SK-MEL-5 (cell line): ENCODE measurements around a stretch of chr5.

GRCh38 chr5:149298718-149299320 lies 27.2 kb downstream of the AFAP1L1 start:
RAMPAGE:
- cytosol, long total RNA, result no peak
- long total RNA, result no peak
- nucleus, long total RNA, result no peak

DNA sequence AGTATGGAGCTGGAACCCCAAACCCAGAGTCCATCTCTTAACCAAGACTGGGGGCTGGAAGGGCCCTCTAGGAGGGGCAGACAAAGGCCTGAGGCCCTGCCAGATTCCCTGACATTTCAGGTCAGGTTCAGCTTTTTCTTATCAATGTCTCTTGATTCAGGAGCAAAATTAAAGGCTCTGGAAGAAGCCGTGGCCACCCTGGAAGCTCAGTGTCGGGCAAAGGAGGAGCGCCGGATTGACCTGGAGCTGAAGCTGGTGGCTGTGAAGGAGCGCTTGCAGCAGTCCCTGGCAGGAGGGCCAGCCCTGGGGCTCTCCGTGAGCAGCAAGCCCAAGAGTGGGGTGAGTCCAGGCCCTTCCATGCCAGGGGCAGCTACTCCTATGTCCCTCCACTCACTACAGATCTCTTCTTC lies 12.8 kb upstream of the GRPEL2 start:
RAMPAGE:
- cytosol, long total RNA, result no peak
- long total RNA, result no peak
- nucleus, long total RNA, result no peak

RAMPAGE:
- cytosol, long total RNA, result no peak
- long total RNA, result no peak
- nucleus, long total RNA, result no peak
These were observed 8.1 kb upstream of the IL17B start for GRCh38 chr5:149386860-149387904.

DNA sequence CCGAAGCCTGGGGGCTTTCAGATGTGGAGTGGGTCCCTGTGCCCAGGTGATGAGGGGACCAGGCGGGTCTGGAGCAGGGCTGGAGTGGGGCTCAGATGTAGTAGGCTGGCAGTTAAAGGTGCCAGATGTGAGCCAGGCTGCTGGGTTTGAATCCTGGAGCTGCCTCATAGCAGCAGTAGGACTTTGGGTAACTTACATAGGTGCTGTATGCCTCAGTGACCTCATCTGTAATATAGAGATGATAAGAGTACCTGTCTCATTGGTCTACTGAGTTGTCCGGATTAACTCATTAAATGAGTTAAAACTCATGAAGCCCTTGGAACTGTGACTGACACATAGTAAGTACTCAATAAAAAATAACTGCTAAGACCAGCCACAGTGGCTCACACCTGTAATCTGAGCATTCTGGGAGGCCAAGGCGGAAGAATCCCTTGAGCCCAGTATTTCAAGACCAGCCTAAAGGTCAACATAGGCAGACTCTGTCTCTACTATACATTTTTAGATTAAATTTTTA lies 32.2 kb upstream of the IL17B start:
RAMPAGE:
- cytosol, long total RNA, result no peak
- long total RNA, result no peak
- nucleus, long total RNA, result no peak

DNA sequence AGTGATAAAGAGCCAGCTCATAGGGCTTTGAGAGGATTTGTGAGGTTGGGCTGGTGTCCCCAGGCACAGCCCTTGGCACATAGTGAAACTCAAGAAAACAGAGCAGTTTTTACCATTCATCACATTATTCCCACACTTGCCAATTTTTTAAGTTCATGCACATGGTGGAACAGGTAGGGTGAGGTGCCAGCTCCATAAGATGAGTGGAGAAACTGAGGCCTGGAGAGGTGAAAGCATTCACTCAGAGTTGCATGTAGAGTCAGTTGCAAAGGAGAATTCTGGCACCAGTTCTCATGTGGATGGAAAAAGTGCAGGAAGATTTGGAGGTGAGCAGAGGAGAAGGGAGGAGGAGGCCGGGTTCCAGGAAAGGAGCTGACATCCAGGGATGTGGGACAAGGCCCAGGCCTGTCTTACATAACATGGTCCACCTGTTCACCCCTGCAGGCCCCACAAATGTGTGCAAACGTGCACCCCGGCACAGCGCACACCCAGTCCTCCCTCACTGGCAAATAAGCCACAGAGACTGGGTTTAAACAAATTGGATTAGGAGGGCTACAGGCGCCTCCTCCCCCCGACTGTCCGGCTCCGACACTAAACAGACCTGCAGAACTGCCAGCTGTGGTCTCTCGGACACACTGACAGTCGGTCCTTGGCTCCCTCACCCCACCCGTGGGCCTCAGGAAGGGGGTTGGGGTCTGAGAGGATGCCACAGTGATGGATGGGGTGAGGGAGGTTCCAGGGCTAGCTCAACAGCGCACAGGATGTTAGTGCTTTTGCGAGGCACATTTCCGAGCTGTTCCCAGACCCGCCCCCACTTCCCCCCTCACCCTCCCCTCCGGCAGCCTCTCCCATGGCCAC lies 43.2 kb upstream of the IL17B start:
RAMPAGE:
- cytosol, long total RNA, result no peak
- long total RNA, result no peak
- nucleus, long total RNA, result no peak

GRCh38 chr5:149430165-149431221 lies 51.4 kb upstream of the IL17B start:
RAMPAGE:
- cytosol, long total RNA, result no peak
- long total RNA, result no peak
- nucleus, long total RNA, result no peak

DNA sequence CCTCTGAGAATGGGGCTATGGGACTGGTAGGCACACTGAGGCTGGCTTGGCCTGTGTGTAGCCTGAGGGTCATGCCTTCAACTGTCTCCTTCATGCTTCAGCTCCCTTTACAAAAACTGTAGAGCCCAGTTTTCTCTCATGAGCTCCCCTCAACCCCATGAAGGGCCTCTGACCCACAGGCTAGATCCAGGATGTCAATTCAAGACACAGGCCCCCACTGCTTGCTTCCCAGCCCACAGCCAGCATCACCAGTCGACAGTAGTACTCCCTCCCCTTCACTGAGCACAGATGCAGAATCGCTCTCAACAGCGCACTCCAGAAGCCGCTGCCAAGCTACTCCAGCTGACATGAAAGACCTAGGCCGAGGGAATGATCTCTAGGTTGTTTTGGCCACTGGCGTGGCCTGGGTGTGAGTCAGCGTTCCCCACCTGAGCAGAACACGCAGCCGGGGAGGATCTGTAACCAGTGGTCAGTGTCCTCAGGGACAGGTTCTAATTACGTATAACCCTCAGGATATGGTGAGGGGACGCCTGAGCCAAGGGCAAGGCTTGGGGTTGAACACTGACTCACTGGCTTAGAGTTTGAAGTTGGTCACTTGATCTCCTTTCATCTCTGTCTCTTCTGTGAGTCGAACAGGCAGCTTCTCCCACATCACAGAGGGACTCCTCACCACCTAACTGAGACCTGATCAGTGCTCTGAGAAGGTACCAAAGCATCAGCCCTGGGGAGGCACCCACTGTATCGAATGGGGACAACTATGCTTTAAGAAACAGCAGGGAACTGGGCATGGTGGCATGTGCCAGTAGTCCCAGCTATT lies 76.8 kb upstream of the IL17B start:
RAMPAGE:
- cytosol, long total RNA, result no peak
- long total RNA, result no peak
- nucleus, long total RNA, result no peak

DNA sequence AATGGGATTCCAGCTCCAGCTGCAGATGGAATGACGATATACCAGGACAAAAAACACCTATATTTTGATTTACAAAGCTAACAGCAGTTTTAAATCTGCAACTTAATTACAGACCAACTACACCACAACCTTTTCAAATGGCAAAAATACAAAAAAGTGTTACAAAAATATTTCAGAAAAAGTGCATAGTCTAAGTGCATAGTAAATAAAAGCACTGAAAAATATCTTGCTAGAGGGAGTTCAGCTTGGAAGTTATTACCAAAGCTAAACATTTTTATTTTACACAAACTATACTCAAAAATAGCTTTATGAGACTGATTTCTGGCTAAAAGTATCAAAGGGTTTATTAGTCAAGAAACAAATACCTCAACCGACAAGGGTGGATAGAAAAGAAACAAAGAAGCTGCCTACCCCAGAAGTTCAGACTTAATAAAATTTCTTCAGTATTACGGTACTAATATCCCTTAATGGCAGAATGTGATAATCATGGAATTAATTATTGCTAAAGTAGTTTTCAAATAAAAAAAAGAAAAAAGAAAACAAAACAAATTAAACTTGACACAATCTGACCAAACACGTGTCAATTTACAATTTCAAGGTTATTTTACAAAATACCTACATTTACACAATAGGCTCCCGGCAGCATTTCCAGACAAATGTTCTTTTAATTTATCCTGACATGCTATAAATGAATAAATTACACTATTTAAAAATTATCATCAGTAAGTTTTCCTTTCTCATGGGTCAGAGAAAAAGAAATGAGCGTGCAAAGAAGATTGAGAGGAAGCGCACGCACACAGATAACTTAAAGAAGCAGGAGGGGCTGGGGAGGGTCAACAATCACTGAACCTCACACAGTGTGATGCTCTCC lies 56.3 kb downstream of the CSNK1A1 start:
RAMPAGE:
- cytosol, long total RNA, result no peak
- long total RNA, result no peak
- nucleus, long total RNA, result no peak

DNA sequence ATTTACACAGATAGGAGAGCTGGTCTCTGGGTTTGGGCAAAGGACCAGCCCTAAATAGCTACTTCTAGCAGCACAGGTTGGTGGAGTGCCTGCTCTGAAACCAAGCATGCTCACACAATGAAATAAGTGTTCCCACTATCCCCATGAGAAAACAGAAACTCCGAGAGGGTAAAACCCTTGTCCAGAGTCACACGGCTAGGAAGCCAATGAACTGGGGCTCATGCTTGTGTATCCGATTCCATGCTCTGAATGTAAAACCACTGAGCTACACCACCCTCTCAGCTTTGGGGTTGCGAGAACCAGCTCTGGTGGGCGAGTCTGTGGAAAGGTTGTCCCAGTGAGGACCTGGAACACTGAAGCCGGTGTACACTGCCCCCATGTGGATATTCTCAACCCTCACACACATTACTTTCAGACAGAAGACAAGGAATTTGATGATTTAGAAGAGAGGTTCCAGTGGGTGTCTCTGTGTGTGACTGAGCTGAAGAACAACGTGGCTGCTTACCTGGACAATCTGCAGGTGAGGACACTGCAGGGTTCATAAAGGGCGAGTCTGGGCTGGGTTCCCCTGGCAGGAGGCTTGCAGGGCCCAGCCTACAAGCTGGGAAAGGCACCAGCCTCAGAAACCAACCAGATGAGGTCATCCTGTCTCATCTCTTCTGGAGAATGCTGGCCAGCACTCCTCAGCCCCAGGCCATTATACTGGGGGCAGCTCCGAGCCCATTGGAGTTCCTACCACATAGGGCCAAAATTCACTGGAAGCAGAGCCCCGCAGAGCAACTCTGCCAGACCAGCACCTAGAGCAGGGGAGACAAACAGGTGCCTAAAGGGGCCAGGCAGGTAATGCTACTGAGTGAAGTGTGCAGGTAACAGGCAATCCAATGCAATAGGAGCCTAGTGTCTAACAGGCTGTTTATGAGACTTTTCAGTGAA lies 37.5 kb downstream of the ARHGEF37 start:
RAMPAGE:
- cytosol, long total RNA, result no peak
- long total RNA, result no peak
- nucleus, long total RNA, result no peak

DNA sequence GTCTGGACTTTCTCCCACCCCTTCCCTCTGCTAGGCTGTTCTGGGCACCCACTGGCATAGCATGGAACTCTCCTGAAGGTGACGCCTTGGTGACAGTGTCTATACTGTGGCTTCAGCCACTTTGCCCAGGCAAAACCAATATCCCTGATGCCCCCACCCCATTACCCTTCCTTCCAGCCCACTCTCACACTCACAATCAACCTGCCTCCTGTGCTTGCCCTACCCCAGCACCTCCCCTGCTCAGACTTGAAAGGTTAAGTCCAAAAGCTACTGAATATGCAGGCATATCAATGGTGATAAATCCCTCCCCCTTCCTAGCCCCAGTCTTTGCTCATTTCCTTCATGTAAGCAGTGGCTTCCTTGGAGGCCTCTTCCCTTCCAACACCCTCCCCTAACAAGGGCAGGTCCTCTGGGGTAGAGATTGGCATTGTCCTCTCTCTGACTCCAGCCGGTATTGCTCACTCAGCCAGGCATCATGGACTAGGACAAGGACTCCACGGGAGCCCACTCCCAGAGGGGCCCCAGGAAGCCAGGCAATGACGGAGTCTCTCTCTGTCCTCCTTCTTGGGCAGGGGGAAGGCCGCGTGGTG lies 102.8 kb downstream of the PDE6A start:
RAMPAGE:
- cytosol, long total RNA, result no peak
- long total RNA, result no peak
- nucleus, long total RNA, result no peak

DNA sequence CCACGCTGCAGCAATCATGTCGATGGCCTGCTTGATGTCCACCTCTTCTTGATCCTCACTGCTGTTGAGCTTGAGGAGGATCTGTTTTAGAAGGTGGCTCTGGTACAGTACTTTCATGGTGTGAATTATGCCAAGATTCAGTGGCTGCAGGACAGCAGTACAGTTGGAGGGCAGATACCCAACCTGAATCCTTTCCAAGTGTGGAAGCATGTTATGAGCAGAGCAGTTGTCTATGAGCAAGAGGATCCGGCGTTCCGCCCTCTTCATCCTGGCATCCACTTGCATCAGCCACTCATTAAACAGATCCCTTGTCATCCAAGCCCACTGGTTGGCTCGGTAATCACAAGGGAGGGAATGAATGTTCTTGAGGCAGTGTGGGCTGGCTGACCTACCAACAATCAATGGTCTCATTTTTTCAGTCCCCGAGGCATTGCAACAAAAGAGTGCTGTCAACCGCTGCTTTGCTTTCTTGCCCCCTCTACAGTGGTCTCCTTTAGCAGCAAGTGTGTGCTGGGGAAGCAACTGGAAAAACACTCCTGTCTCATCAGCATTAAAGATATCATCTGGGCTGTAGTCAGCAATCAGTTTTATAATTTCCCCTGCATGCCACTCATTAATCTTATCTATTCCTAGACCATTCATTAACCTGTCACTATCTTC lies 5.1 kb downstream of the TIGD6 start:
RAMPAGE:
- cytosol, long total RNA, result no peak
- long total RNA, result no peak
- nucleus, long total RNA, result no peak

GRCh38 chr5:150026498-150027343 lies 26.2 kb downstream of the HMGXB3 start:
RAMPAGE:
- cytosol, long total RNA, result no peak
- long total RNA, result no peak
- nucleus, long total RNA, result no peak

GRCh38 chr5:150041708-150042225 lies 41.2 kb downstream of the HMGXB3 start:
RAMPAGE:
- cytosol, long total RNA, result no peak
- long total RNA, result no peak
- nucleus, long total RNA, result no peak

GRCh38 chr5:150052360-150052786 lies 34.0 kb downstream of the CSF1R start:
RAMPAGE:
- cytosol, long total RNA, result no peak
- long total RNA, result no peak
- nucleus, long total RNA, result no peak

DNA sequence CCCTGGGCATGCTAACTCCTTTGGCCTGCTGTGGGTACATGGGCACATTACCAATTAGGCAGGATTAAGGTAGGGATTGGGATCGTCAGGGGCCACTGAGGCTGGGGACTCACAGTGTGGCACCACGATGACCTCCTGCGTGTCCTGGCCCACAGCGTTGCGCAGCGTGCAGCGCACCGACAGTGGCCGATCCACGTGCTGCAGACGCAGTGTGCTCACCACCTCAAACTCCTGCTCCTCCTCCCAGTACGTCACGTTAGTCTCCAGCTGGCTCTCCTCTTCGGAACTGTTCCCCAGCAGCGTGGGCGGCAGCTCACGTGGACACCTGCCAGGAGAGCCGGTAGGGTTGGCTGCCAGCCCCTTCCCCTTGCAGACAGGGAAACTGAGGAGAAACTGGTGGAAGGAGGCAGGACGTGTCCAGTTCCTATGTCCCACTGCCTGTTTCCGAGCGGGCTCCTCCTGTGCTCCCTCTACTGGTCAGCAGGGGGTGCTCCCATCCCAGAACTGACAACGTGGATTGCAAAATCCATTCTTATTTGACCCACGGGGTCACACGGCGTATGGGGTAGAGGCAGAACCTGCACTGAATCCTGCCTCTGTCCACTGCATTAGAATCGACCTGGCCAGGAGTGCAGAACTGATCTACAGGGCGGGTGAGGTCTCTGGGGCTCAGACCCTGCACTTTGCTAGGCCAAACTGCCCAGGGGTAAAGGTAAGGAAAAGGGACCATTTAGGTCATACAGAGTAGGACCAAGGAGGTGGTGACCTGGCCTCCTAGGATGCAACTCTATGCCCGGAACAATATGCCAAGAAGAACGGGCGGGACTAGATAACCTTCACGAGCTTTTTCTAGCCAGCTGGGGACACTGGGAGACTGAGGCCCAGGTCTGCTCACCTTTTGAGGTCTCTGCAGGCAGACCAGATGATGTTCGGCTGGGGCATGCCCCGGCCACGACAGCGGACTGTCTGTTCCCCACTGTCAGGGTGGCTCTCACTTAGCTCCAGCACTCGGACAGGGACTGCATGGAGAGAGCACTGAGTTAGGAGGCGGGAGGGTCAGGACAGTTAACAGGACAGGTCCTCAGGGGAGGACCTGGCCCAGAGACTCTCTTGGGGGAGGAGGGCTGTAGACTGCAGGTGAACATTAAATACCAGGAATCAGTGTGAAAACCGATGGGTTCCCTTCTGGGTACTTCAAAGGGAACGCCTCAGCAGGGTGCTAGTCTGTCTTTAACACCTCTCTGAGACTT lies 25.6 kb downstream of the PDGFRB start:
RAMPAGE:
- cytosol, long total RNA, result no peak
- long total RNA, result no peak
- nucleus, long total RNA, result no peak

RAMPAGE:
- cytosol, long total RNA, result no peak
- long total RNA, result no peak
- nucleus, long total RNA, result no peak
These were observed 22.1 kb downstream of the PDGFRB start for GRCh38 chr5:150133508-150133944.

GRCh38 chr5:150147283-150148288 lies 8.1 kb downstream of the PDGFRB start:
RAMPAGE:
- cytosol, long total RNA, result no peak
- long total RNA, result no peak
- nucleus, long total RNA, result no peak

DNA sequence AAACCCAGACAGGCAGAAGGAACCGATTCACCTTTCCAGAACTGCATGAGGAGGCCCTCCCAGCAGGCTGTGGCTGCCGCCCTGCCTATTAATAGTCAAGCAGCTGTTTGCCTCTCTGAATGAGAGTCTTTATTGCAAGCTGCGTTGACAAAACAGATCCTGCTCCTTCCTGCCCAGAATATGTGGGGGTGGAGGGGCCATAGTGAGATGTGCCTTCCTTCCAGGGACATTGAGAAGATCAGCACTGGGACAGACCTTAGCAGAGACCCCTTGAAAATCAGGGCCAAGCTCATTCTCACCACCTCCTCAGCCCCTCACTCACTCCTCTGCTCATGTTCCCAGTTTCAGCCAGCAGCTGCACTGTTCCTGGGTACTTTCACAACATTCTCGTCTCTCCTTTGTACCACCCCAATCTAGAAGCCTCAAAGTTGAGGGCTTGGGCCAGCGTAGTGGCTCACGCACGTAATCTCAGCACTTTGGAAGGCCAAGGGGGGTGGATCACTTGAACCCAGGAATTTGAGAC lies 18.2 kb upstream of the TCOF1 start:
RAMPAGE:
- cytosol, long total RNA, result no peak
- long total RNA, result no peak
- nucleus, long total RNA, result no peak

RAMPAGE:
- cytosol, long total RNA, result no peak
- long total RNA, result no peak
- nucleus, long total RNA, result no peak
These were observed 17.4 kb upstream of the TCOF1 start for GRCh38 chr5:150339979-150340592.

RAMPAGE:
- cytosol, long total RNA, result no peak
- long total RNA, result no peak
- nucleus, long total RNA, result no peak
These were observed 5.9 kb downstream of the TCOF1 start for GRCh38 chr5:150363378-150363857.